Hair follicle dermal papilla cell (primary cell): ENCODE results near the gene RPS15.

DNA sequence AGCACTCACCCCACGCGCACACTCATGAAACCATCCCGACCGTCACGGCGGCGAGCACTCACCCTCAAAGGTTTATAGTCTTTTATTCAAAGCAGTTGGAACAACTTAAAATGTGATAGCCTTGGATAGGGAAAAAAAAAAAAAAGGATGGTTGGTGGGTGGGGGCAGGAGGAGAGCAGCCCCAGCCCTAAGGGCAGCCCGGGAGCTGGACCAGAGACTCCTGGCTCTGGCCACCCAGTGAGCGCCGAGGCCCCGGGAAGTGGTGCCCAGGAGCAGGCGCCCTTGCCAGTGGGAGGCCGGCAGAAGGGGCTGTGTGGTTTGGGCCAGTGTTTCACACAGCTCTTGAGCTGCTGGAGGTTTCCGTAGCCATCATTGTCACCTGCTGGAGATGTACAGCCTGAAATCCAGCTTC, 13.0 kb downstream of the DAZAP1 start:
- CAGE, long polyA plus RNA = no peak

DNA sequence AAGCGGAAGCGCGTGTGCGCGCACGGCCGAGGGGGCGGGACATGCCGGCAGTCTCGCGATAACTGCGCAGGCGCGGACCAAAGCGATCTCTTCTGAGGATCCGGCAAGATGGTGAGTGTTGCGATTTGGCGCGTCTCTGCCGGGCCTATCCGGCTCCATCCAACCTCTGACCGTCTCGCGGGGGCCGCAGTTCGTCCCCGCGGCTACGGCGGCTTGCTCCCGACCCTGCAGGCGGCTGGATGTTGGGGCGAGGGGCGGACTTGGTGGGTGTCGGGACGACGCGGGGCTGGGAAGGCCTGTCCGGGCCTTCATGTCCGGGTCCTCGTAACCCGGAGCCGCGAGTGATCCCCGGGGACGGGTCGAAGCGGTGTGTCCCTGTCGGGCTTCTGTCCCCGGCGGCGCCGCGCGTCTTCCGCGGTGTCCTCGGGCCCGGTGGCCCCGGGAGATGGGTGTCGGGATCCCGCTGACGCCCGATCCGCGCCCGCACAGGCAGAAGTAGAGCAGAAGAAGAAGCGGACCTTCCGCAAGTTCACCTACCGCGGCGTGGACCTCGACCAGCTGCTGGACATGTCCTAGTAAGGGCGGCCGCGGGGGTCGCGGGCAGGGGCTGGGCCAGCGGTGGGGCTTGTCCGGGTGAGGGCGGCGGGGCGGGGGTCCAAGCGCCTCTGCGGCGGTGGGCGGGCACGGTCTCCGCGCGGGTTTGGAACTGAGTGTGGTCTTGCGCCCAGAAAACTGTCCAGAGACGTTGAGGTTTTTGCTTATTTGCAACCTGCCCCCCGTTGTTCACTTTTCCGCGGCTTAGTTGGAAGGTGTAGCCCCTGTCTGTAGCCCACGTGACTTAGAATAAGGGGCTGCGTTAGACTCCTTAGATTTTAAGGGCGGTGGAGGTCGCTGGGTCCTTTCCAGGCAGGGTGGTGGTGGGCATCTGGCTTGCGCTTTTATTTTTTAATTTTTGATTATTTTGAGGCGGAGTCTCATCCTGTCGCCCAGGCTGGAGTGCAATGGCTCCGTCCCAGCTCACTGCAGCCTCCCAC, at the start of gene RPS15:
TSS of gene RPS15 (plus strand) at position 79 of the 1,034 bp plus-strand sequence.
- CAGE, long polyA plus RNA = start-site peak on the plus strand centred at position 85 of the sequence, 12 bp wide, 33 and 144 reads in 2 replicates

GRCh38 chr19:1442659-1443199, 4.5 kb downstream of the RPS15 start:
- CAGE, long polyA plus RNA = no peak

- CAGE, long polyA plus RNA = no peak
Measured at GRCh38 chr19:1445566-1446698, 4.0 kb upstream of the APC2 start.

GRCh38 chr19:1446864-1447079, 3.1 kb upstream of the APC2 start:
- CAGE, long polyA plus RNA = no peak

DNA sequence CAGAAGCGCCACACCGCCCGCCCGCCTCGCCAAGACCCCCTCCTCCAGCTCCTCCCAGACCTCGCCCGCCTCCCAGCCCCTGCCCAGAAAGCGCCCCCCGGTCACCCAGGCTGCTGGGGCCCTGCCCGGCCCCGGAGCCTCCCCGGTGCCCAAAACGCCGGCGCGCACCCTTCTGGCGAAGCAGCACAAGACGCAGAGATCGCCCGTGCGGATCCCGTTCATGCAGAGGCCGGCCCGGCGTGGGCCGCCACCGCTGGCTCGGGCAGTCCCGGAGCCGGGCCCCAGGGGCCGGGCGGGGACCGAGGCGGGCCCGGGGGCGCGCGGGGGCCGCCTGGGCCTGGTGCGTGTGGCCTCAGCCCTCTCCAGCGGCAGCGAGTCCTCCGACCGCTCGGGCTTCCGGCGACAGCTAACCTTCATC, 10.1 kb downstream of the C19orf25 start:
- CAGE, long polyA plus RNA = no peak

- CAGE, long polyA plus RNA = no peak
Measured at GRCh38 chr19:1469357-1469799, 9.6 kb downstream of the C19orf25 start.

DNA sequence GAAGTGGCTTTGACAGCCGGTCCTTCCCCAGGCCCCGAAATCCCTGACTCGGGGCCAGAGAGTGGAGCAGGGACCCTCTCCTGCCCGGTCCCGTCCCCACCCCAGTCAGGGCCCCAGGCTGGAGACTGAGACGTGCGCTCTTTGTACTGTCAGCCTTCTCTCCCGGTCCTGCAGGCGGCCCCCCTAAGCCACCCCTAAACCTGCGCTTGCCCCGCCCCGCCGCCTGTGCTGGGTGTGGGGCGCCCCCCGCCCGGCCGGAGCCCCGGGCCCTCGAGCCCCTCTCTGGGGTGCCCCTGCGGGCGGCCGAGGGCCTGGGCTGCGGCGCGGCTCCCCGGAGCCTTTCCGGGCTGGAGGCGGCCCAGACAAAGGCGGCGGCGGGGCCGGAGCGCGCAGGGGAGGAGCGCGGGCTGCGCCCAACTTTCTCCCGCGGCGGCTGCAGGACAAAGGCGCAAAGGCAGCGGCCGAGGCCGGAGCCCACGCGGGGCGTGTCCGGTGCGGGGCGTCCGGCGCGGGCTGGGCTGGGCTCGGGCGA, 1.2 kb downstream of the MEX3D start:
- CAGE, long polyA plus RNA = no peak

DNA sequence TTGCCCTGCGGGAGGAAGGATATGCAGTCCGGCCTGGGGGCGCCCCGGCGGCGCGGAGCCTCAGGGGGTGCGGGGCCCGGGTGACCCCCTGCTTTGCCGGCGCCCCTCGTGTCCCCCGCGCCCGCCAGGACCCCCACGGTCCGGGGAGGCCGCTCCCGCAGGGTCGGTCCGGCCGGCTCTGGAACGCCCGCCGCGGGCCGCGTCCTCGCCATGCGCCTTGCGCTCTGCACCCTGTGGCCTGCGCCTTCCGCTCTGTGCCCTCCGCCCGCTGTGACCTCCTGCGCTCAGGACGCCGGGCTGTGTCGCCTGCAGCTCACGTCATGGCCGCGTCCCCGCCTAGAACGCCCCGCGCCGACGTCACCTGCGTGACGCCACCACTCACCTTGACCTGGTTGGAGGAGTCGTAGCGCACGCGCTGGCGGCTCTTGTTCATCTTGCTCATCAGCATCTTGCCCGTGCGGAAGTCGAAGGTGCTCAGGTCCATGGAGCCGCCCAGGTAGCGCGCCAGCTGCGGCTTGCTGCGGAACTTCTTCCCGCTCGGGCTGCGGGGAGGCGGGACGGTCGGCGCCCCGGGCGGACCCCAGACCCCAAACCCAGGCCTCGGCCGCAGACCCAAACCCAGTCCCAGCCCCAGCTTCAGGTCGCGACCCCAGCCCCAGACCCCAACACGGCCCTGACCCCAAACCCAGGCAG, 7.8 kb downstream of the MBD3 start:
- CAGE, long polyA plus RNA = no peak

DNA sequence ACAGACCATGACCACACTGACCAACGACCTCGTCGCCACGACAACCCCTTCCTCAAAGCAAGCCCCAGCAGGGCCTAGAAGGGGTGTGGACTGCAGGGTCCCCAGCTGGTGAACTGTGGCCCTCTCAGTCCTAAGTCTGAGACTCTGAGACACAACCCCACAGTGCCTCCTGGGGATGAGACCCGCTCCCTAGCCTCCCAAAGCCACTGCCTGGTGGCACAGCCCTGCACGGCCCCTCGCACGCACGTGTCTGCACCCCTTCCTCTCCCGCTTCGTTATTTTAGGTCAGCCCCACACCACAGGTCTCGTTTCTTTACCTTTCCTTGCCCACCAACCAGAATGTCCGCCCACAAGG, 2.4 kb downstream of the UQCR11 start:
- CAGE, long polyA plus RNA = no peak

DNA sequence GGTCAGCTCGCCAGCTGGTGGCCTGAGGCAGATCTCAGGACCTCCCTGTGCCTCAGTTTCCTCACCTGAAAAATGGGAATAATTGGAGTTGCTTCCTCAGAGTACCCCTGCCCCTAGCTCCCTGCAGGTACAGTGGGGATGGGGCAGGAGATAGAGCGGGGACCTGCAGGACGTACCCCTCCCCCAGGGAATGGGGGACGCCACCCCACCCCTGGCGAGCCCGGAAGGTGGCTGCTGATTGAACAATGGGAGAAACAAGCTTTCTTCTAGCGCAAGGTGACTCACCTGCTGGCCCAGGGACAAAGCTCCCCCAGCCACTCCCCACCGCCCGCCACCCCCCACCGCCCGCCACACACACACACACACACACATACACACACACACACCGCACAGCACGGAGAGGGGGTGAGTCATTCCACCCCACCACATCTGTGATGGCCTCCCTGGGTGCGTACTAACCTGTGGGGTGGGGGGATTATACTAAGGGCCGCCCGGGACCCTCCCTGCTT, 6.2 kb upstream of the ONECUT3 start:
- CAGE, long polyA plus RNA = no peak

DNA sequence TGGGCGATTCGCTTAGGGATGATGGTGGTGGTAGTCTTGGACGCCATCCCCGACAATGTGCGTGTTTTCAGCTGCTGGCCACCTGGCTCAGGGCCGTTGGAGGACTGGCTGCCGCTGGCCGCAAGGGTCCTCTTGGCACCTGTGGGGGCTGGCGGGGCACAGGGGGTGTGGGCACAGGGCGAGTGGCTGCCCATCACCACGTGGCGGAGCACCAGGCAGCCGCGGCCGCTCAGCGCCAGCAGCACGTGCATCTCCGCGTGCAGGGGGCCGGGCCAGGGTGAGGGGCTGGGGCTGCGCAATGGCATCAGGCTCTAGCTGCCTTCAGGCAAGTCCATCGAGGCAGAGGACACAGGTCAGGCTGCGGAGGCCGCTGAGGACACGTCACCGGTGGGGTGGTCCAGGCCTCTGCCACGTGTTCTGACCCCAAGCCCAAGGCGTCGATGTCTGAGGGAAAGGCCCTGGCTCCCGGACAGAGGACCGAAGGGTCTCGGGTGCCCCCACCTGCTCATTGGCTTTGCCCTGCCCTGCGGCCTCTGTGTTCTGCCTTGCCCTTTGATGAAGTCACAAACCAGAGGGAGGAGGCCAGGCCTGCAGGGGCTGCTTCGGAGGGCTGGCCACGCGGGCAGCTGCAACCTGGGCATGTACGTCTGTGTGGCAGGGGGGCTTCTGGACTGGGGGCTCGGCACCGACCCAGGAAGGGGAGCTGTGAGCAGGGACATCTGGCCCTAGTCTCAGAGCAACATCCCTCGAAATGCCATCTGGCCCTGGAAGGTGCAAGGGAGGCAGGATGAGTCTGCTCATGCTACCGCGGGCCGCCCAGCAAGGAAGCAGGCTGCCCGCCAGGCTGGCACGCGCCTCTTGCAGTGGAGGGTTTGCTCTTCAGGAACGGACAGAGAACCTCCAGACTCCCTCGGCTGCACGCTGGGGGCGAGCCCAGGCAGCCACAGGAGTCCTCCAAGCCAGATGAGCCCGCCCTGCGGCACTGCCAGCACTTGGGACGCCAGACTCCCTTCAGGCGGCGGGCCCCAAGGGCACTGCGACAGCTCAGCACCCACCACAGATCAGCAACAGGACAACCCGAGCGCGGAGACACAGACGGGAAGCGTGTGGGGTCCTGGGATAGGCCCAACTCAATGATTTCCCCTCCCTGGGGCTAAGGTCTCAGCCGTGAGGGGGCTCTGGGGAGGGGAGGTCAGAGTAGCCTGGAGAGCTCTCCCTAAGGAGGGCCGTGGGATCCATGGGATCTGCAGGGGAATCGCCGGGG, 9.9 kb upstream of the ATP8B3 start:
- CAGE, long polyA plus RNA = no peak

GRCh38 chr19:1856237-1856504, 7.2 kb downstream of the KLF16 start:
- CAGE, long polyA plus RNA = no peak

GRCh38 chr19:1857921-1858398, 5.4 kb downstream of the KLF16 start:
- CAGE, long polyA plus RNA = no peak

- CAGE, long polyA plus RNA = no peak
Measured at GRCh38 chr19:1876503-1877097, 8.7 kb downstream of the ABHD17A start.

DNA sequence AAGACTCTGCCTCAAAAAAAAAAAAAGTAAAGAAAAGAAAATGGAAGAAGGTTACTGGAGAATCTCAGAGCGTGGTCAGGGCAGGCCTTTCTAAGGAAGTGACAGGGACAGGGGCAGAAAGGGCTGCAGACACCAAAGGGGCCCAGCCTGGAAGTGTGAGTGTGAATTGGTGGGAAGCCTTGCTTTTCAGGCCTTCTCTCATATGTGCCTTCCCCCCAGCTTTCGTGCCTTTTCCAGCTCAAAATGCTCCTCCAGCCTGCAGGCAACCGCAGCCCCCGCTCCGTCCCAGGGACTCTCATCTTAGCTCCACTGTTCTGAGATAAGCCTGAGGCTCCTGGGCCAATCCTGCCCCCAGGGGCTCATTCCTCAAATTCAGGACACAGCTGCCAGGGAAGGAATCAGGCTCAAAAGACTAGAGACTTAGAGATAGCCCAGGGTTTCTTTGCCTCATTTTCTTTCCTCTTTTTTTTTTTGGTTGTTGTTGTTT, 2.0 kb upstream of the ABHD17A start:
- CAGE, long polyA plus RNA = no peak

DNA sequence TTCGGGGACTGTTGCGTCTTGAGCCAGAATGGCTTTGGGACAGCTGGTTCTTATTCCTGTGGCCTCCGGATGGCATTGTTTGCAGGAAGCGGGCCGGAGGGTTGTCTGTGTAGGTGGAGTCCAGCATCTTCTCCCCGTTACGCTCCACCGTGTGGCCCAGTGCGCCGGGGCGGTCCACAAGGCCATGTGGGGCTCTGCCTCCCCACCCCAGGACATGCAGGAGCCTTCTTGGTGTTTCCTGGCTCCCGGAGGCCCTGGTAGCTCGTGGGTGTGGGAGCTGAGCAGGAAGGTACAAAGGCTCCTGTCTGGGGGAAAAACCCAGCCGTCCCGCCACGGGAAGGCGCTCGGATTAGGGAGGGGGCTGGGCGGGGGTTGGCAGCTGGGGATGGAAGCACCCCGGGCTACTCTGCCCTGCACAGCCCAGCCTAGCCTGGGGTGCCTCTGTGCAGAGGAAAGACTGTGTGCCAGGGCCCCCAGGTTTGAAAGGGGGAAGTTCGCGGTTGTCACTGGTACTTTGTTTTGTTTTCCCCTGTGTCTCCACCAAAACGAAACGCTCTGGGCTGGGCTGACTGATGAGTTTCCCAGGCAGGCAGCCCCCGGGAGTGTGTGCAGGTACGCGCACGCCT, 1.5 kb downstream of the CSNK1G2 start:
- CAGE, long polyA plus RNA = no peak

GRCh38 chr19:1954163-1954896, 13.4 kb downstream of the CSNK1G2 start:
- CAGE, long polyA plus RNA = no peak

DNA sequence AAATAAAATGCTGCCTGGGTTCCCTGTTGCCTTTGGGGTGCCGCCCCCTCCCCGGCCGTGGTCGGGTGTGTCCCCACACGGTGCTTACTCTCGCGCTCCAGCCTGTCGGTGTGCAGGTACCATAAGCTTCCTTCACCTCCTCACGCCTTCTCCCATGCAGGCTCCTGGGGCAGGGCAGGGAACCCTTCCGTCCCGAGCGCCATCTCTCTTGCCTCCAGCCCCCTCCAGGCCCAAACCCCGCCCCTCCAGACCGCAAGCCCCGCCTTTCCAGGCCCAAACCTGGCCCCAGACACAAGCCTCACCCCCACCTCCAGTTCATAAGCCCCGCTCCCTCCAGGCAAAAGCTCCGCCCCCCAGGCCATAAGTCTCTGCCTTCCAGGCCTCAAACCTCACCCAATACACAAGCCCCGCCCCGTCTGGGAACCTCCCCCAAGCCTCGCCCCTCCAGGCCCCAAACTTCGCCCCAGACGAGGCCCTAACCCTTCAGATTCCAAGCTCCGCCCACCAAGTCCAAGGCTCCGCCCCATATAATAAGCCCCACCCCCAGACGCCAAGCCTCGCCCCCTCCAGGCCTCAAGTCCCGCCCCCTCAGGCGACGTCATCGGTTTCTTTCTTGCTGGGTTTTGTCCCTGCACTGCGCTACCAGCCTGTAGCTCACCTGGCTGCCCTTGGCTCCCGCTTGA, 16.2 kb downstream of the MKNK2 start:
- CAGE, long polyA plus RNA = no peak

DNA sequence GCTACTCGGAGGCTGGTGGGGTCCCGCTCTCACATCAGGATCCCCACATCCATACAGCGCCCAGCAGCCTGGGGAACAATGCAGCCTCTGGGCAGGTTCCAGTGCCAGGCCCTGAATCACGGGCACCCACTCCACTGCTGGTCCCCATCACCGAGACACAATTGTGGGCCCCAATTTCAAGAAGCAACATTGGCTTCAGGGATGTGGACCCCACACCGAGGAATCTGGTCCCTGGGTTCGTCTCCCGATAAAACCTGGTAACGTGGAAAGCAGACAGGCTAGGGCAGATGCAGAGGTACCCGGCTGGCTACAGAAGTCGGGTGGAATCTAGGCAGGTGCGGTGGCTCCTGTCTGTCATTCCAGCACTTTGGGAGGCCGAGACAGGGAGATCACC, 20.6 kb downstream of the MOB3A start:
- CAGE, long polyA plus RNA = no peak